ENCODE measurements around a stretch of chr19.

DNA sequence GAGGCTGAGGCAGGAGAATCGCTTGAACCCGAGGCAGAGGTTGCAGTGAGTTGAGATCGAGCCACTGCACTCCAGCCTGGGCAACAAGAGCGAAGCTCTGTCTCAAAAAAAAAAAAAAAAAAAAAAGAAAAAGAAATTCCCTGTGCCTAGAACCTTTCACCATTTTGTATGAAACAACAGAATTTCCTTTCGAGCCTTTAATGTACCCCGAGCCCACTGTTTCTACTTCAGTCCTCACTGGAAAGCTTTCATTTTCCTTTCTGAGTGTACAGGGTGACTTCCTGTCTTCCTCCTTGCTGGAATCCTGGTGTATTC is 39.9 kb downstream of the DNM2 start:
- RAMPAGE, long total RNA: no peak
- RRBS, 2 experiments: no CpG with 5 or more reads among the region's 6 CpGs
CAGE:
- cytosol, long polyA minus RNA: no peak
- cytosol, long polyA plus RNA: no peak
- long polyA plus RNA: no peak
- nucleolus, long total RNA: no peak
- nucleus, long polyA plus RNA: no peak
- nucleus, long total RNA: no peak

DNA sequence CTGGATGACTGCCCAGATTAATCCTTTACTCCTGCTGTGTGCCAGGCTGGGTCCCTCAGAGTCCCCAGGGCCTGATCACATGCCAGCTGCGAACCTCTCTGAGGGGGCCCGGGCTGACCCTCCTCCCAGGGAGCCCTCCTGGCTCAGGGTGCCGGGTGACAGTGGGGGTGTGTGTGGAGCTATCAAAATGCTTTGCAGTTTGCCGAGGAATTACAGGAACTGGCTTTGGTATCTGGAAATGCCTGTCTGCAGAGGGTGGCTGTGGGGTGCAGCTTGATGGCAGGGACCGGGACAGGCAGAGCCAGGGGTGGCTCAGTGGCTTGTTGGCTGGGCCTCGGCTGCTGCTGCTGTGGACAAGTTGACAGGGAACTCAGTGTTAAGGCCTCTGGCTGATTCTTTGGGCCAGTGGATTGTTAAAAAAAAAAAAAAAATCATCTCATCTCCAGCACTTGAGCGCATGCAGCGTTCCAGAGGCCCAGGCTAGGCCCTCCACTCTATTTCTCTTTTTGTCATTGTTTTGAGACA is 49.0 kb downstream of the DNM2 start:
- RAMPAGE, long total RNA: no peak
- RRBS, 2 experiments: 98 to 100% methylated on average over 1 to 2 of the region's 8 CpGs
CAGE:
- cytosol, long polyA minus RNA: no peak
- cytosol, long polyA plus RNA: no peak
- long polyA plus RNA: no peak
- nucleolus, long total RNA: no peak
- nucleus, long polyA plus RNA: no peak
- nucleus, long total RNA: no peak

DNA sequence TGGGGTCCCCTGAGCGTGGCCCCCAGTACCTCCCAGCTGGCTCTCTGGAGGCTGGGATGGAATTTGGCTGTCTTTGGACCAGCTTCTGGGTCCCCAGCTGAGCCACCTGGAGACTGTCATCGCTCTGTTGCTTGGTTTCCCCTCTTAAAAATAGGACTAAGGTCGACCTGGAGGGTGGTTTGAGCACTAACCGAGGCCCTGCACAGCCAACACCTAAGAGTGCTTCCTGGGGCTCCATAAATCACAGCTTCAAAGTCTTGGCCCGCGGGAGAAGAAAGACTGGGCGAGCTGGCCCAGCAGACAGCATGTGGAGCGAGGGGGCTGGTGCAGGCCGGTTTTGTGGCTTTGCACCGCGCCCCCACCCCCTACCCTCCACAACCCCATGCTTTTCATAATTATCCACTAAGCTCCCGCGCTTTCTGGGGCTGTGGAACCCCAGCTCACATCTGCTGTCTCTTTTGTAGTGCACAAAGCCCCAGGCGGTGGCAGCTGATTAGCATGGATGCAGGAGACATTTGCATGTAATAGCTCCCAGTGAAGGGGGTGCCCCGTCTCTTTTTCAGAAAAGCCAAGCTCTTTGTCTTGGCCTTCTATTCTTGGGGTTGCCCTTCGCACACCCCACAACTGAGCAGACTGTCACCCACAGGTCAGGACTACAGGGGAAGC is 17.1 kb downstream of the CARM1 start:
- RAMPAGE, long total RNA: no peak
- RRBS, 2 experiments: no CpG with 5 or more reads among the region's 16 CpGs
CAGE:
- cytosol, long polyA minus RNA: no peak
- cytosol, long polyA plus RNA: no peak
- long polyA plus RNA: no peak
- nucleolus, long total RNA: no peak
- nucleus, long polyA plus RNA: no peak
- nucleus, long total RNA: no peak

DNA sequence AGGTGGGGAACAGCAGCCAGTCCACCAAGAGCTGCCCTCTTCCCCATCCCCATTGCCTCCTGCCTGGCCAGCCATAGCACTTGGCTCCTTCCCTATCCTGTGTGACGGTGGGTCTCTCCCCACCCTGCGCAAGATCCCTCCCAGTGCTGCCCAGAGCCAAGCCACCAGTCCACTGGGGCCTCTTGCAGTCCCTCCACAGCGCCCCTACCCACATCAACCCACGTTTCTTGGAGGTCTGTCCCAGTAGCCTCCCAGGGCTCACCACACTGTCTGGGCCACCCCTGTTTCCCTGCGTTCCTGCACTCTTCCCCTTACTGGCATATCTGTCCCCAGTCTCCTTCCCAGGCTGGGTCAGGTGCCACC is 25.0 kb downstream of the CARM1 start:
- RAMPAGE, long total RNA: no peak
- RRBS, 2 experiments: no CpG with 5 or more reads among the region's 5 CpGs
CAGE:
- cytosol, long polyA minus RNA: no peak
- cytosol, long polyA plus RNA: no peak
- long polyA plus RNA: no peak
- nucleolus, long total RNA: no peak
- nucleus, long polyA plus RNA: no peak
- nucleus, long total RNA: no peak

DNA sequence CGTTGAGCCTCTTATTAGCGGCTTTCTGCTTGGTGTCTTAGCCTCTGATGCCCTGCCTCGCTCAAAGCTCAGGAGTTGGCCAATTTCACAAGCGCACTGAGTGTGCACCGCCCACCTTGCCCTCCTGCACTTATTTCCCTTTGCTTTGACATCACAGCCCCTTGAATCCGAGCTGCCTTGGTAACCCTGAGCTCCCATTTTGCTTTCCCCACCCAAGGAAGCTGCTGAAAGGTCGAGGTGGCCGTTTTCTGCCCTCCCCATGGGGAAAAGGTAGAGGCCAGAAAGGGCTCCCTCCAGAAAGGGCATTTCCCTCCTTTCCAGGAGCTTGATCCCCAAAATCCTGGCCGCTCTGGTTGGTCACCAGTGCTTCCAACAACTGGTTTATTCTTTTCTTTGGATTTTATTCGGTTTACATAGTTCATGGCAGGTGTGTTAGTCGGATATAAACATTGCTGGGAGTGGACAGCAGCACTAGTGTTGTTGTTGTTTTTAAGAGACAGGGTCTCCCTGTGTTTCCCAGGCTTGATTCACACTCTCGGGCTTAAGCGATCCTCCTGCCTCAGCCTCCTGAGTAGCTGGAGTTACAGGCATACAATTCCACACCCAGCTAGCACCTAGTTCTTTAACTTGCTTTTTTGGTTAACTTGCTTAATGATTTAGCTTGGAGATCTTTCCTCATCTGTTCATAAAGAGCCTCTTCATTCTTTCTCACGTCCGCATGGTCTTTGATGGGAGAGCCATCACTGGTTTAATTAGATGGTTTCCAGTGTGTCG is 9.7 kb downstream of the YIPF2 start:
- RAMPAGE, long total RNA: no peak
- RRBS, 2 experiments: no CpG with 5 or more reads among the region's 16 CpGs
CAGE:
- cytosol, long polyA minus RNA: no peak
- cytosol, long polyA plus RNA: no peak
- long polyA plus RNA: no peak
- nucleolus, long total RNA: no peak
- nucleus, long polyA plus RNA: no peak
- nucleus, long total RNA: no peak

GRCh38 chr19:10927622-10928497 is 579 bp downstream of the YIPF2 start:
- RAMPAGE, long total RNA: no peak
- RRBS, 2 experiments: 22 to 87% methylated on average over 3 to 11 of the region's 45 CpGs
CAGE:
- cytosol, long polyA minus RNA: no peak
- cytosol, long polyA plus RNA: no peak
- long polyA plus RNA: no peak
- nucleolus, long total RNA: no peak
- nucleus, long polyA plus RNA: no peak
- nucleus, long total RNA: no peak

DNA sequence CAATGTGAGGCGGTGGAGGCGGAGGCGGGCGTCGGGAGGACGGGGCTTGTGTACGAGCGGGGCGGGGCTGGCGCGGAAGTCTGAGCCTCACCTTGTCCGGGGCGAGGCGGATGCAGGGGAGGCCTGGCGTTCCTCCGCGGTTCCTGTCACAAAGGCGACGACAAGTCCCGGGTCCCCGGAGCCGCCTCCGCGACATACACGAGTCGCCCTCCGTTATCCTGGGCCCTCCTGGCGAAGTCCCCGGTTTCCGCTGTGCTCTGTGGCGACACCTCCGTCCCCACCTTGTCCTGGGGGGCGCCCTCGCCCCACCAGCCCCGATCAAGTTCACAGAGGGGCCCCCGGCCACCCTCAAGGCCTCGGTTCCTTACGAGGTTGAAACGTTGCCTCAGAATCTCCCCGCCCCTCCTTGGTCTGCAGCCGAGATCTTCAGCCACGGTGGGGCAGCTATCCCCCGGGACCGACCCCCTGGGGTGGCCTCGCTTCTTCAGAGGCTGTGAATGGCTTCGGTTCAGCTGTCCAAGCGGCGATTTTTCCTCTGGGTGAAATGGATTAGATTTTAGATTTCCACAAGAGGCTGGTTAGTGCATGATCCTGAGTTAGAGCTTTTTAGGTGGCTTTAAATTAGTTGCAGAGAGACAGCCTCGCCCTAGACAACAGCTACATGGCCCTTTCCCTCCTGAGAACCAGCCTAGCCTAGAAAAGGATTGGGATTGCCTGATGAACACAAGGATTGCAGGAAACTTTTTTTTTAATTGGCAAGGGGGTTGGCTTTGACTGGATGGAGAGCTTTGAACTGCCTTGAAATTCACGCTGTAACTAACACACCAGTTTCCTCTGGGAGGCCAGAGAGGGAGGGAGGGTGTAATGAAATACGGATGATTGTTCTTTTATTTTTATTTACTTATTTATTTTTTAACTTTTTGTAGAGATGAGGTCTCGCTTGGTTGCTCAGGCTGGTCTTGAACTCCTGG is 1.5 kb downstream of the LDLR start:
- RAMPAGE, long total RNA: no peak
- RRBS, 2 experiments: under 1 to 2% methylated on average over 18 to 28 of the region's 52 CpGs
CAGE:
- cytosol, long polyA minus RNA: no peak
- cytosol, long polyA plus RNA: no peak
- long polyA plus RNA: no peak
- nucleolus, long total RNA: no peak
- nucleus, long polyA plus RNA: no peak
- nucleus, long total RNA: no peak

GRCh38 chr19:11095932-11097007 is 7.0 kb downstream of the LDLR start:
- RAMPAGE, long total RNA: no peak
- RRBS, 2 experiments: no CpG with 5 or more reads among the region's 15 CpGs
CAGE:
- cytosol, long polyA minus RNA: no peak
- cytosol, long polyA plus RNA: no peak
- long polyA plus RNA: no peak
- nucleolus, long total RNA: no peak
- nucleus, long polyA plus RNA: no peak
- nucleus, long total RNA: no peak

- RAMPAGE, long total RNA: no peak
- RRBS, 2 experiments: no CpG with 5 or more reads among the region's 8 CpGs
CAGE:
- cytosol, long polyA minus RNA: no peak
- cytosol, long polyA plus RNA: no peak
- long polyA plus RNA: no peak
- nucleolus, long total RNA: no peak
- nucleus, long polyA plus RNA: no peak
- nucleus, long total RNA: no peak
These were observed 9.6 kb downstream of the LDLR start for GRCh38 chr19:11098383-11099719.

- RAMPAGE, long total RNA: no peak
- RRBS, 2 experiments: no CpG with 5 or more reads among the region's 37 CpGs
CAGE:
- cytosol, long polyA minus RNA: no peak
- cytosol, long polyA plus RNA: no peak
- long polyA plus RNA: no peak
- nucleolus, long total RNA: no peak
- nucleus, long polyA plus RNA: no peak
- nucleus, long total RNA: no peak
These were observed 24.1 kb downstream of the LDLR start for GRCh38 chr19:11113032-11114000.

DNA sequence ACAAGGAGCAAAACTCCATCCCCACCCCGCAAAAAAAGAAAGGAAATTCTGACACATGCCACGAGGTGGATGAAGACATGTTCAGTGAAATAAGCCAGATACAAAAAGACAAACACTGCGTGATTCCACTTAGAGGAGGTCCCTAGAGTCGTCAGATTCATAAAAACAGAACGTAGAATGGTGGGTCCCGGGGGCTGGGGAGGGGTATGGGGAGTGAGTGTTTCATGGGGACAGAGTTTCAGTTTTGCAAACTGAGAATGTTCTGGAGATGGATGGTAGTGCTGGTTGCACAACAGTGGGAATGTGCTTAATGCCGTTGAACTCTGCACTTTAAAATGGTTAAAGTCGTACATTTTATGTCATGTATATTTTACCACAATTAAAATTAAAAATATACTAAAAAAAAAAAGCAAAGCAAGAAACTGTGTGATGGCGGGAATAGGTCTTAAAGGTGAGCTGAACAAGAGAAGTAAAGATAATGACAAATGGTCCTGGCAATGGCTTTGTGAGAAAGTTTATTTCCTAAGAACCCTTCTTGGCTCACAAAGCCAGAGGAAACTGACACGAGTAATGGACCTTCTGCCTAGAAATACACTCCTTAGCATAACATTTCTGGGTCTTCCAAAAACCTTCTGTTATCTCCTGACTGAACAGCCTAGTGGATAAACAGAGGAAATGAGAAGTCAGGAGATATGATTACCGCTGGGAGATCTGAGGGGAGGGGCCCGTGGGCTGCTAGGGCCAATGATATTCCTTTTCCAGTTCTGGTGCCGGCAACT is 4.2 kb upstream of the SPC24 start:
- RAMPAGE, long total RNA: no peak
- RRBS, 2 experiments: no CpG with 5 or more reads among the region's 13 CpGs
CAGE:
- cytosol, long polyA minus RNA: no peak
- cytosol, long polyA plus RNA: no peak
- long polyA plus RNA: no peak
- nucleolus, long total RNA: no peak
- nucleus, long polyA plus RNA: no peak
- nucleus, long total RNA: no peak

DNA sequence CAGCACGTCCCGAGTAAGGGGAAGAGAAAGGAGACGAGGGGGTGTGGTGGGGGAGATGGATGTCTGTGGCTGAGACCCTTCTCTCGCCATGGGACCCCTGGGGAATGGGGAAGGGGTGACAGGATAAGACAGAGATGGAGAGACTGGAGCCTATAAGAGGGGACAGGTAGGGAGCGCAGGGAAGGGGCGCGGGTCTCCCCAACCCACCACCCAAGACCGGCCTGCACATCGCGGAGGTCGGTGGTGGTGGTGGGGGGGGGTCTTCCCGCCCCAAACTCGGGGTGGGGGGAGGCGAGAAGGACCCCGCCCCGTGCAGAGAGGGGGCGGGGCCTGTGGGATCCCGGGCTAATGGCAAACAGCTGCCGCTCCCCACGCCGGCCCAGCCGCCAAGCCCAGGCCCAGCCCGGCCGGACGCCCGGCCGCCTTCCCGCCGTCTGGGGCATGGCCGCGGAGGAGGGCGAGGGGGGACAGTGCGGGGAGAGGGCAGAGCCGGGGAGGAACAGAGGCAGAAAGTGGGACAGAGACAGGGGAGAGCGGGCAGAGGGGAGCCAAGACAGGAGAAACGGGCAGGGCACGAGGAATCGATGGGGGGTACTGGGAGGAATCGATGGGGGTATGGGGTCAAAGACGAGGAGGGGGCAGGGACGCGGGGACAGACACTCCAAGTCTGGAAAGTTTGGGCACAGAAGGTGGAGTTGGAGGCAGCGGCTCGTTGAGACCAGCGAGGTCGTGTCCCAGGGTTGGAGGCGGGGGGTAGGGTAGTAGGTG is 515 bp downstream of the KANK2 start:
- RAMPAGE, long total RNA: no peak
- RRBS, 2 experiments: 2 to 3% methylated on average over 9 of the region's 47 CpGs
CAGE:
- cytosol, long polyA minus RNA: no peak
- cytosol, long polyA plus RNA: no peak
- long polyA plus RNA: no peak
- nucleolus, long total RNA: no peak
- nucleus, long polyA plus RNA: no peak
- nucleus, long total RNA: no peak

DNA sequence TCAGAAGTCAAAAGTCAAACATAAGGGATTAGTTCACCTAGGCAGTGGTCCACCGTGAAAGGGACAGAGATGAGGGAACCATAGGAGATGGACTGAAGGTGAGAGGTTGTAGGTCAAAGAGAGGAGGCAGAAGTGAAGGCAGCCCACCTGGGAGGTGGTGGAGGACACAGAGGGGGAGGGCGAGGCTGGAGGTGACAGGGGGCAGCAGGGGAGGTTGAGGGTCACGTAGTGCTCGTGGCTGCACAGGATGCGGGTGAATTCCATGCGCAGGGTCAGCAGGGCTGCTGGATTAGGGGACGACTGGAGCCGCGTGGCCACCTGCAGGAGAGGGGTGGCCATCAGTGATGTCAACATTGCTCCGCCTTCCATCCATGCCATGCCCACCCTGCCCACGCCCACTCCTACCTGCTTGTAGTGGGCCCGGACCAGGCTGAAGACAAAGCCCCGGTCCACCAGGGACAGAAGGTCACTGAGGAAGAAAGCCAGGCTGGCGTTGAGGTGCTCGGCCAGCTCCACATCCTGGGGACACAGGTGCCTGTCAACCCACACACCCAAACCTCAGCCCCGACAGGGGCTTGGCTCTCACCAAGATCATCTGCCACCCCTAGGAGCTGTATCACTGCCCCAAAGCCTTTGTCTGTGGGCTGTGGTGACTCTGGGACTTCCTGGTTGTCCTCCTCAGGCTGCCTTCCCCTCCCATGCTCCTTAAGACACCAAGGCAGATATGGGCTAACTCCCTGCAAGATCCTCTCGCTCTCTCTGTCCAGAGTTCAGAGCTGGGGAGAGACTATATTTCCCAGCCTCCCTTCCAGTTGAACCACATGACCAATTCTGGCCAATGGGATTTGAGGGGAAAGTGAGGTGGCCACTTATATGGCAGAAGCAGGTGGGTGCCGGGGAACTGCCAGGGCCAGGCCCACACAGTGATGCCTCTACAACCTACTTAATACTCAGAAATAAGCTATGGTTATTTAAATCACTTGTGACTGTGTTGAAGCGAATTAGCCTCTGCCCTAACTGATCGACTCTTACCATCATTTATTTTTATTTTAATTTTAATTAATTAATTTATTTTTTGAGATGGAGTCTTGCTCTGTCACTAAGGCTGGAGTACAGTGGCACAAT is 16.5 kb upstream of the ANGPTL8 start:
- RAMPAGE, long total RNA: no peak
- RRBS, 2 experiments: no CpG with 5 or more reads among the region's 20 CpGs
CAGE:
- cytosol, long polyA minus RNA: no peak
- cytosol, long polyA plus RNA: no peak
- long polyA plus RNA: no peak
- nucleolus, long total RNA: no peak
- nucleus, long polyA plus RNA: no peak
- nucleus, long total RNA: no peak

DNA sequence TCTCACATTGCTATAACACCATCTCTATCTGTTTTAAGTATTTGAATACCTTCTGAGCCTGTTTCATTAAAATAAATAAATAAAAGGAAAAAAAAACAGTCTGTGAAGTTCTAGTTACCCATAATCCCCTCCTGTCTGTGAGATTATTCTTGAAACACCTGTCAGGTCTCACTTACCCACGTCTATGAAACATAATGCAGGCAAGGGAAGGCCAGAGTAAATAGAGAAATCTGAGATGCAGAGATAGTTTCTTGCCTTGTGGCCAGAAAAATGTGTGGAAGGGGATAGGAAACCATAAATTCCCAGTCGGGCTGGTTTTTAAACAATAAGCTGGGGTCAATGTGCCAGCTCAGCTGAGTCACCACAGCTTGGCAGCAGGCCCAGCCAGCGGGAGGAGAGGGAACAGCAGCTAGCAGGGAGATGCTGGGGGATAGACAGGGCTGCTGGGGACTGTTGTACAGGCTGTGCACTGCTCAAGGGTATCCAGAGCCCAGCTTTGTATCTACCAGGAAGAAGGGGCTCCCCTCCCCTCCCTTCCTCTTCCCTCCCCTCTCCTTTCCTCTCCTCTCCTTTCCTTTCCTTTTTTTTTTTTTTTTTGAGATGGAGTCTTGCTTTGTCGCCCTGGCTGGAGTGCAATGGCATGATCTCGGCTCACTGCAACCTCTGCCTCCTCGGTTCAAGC is 1.6 kb downstream of the TMEM205 start:
- RAMPAGE, long total RNA: no peak
- RRBS, 2 experiments: no CpG with 5 or more reads among the region's 6 CpGs
CAGE:
- cytosol, long polyA minus RNA: no peak
- cytosol, long polyA plus RNA: no peak
- long polyA plus RNA: no peak
- nucleolus, long total RNA: no peak
- nucleus, long polyA plus RNA: no peak
- nucleus, long total RNA: no peak

DNA sequence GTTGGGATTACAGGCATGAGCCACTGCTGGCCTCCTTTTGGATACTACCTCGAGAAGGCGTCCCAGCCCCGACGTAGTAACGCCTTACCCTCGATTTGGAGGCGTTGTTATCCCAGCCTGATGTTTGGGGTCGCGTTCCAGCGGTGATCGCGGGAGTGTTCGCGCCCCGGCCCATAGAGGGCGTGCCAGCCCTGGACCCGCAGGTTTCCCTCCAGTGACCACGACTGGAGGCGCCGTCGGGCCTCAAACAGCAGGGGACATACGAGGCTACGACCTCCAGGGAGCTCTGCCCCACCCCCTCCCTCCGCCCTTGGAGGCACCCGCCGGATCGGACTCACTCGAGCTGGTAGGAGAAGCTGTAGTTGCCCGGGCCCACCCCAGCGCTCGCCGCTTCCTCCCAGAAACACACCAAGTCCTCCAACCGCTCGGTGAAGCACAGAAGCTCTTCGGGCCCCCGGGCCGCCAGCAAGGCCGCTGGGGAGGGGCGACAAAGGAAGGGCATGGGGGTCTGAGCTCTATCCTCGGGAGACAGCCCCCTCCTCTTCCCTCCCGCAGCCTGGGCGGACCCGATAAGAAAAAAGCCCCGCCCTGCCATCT is 1.3 kb downstream of the EPOR start:
- RAMPAGE, long total RNA: no peak
- RRBS, 2 experiments: 1 to 4% methylated on average over 9 to 11 of the region's 44 CpGs
CAGE:
- cytosol, long polyA minus RNA: no peak
- cytosol, long polyA plus RNA: no peak
- long polyA plus RNA: no peak
- nucleolus, long total RNA: no peak
- nucleus, long polyA plus RNA: no peak
- nucleus, long total RNA: no peak

DNA sequence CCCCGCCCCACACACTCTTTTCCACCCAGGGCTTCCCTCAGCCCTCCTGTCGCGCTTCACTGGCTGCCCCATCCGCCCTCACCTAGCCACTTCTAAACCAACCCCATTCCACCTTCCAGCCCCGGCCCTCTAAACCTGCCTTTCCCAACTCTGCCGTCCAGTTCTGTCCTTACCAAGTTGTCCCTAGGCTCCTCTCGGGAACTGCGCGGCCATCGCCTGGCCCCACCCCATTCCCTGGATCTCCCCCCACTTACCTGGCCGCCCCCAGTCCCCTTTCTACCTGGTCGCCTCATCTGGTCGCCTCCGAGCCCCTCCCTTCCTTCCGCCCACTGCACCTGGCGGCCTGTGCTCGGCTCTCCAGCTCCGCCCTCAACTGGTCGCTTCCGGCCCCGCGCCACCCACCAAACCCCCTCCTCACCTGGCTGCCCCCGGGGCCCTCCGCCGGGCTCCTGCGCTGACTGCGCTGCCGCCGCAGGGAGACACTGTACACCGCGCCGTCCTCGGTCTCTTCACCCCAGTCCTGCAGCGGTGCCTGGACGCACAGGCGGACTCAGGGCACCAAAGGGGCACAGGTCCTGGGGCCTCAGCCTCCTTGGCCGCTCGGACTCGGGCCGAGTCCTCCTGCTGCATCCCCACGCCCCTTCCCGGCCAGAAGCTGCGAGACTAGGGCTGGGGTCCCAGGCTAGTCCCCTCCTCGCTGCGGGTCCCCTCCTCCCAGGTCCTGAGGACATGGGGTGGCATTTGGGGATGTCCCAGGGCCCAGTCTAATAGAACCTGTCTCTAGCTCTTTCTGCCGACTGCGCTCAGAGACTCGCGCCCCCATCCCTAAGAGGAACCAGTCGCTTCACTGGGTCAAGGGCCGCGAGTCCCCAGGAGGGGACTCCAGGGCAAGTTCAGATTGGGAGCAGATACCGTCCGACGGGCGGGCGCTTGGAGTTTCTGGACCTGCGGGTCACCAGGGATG is 579 bp downstream of the RGL3 start:
- RAMPAGE, long total RNA: no peak
- RRBS, 2 experiments: 2 to 3% methylated on average over 4 to 7 of the region's 58 CpGs
CAGE:
- cytosol, long polyA minus RNA: no peak
- cytosol, long polyA plus RNA: no peak
- long polyA plus RNA: no peak
- nucleolus, long total RNA: no peak
- nucleus, long polyA plus RNA: no peak
- nucleus, long total RNA: no peak

DNA sequence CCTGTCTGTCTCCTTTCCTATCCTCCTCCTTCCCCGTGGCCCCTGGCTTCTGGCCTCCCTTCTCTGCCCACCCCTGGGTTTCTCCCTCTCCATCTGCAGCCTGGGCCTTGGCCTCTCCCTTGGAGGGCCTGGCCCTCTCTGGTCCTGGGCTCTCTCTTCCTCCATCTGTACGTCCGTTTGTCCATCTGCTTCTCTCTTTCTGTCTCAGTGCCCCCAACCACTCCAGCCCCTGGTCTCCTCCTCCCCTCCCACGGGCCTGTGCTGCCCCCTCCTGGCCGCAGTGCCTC is 11.2 kb downstream of the PRKCSH start:
- RAMPAGE, long total RNA: no peak
- RRBS, 2 experiments: no CpG with 5 or more reads among the region's 5 CpGs
CAGE:
- cytosol, long polyA minus RNA: no peak
- cytosol, long polyA plus RNA: no peak
- long polyA plus RNA: no peak
- nucleolus, long total RNA: no peak
- nucleus, long polyA plus RNA: no peak
- nucleus, long total RNA: no peak

DNA sequence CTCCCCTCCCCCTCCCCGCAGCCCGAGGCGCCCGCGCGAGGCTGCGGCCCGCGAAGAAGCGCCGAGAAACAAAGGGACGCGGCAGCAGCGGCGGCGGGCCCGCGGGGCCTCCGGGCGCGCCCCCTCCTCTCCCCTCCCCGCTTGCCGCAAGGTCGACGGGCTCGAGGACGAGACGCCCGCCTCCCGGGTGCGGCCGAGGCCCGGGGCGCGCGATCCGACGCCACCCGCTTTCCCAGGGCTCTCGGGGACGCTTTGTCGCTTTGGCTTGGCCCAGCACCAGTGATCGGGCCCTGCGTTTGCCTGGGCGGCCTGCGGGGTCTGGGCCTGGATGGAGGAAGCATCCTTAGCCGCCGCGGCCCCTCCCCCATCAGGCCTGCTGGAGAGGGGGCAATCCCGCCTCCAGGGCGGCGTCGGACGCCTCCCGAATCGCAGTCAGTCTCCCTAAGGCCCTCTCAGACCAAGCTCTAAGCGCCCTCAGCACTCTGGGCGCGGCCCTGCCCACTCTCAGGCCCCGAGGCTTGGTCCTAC is 834 bp downstream of the ELAVL3 start:
- RAMPAGE, long total RNA: no peak
- RRBS, 2 experiments: 10 to 40% methylated on average over 12 of the region's 60 CpGs
CAGE:
- cytosol, long polyA minus RNA: no peak
- cytosol, long polyA plus RNA: no peak
- long polyA plus RNA: no peak
- nucleolus, long total RNA: no peak
- nucleus, long polyA plus RNA: no peak
- nucleus, long total RNA: no peak

DNA sequence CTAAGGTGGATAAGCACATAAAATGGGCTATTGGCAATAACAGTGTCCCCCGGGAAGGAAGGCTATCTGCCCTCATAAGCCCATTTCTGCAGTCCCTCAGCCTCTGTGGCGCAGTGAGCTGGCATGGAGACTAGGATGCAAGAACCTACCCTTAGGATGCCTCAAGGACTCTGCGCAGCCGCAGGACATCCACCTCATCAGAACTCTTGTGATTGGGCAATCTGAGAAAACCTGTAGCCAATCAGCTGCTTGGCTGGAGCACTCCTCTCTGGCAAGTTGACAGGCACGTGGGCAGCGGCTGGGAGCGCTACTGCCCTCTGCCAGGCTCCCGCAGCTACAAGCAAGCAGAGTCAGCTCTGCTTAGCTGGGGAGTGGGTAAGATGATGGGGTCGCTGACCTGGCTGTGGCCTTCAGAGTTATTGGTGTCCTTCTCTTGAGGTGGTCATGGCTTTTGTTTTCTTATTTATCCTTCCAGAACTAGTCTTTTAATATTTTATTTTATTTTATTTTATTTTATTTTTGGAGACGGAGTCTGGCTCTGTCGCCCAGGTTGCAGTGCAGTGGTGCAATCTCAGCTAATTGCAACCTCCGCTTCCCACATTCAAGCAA is 1.6 kb upstream of the ECSIT start:
- RAMPAGE, long total RNA: no peak
- RRBS, 2 experiments: no CpG with 5 or more reads among the region's 12 CpGs
CAGE:
- cytosol, long polyA minus RNA: no peak
- cytosol, long polyA plus RNA: no peak
- long polyA plus RNA: no peak
- nucleolus, long total RNA: no peak
- nucleus, long polyA plus RNA: no peak
- nucleus, long total RNA: no peak